ENCODE results near the gene RBM28.

DNA sequence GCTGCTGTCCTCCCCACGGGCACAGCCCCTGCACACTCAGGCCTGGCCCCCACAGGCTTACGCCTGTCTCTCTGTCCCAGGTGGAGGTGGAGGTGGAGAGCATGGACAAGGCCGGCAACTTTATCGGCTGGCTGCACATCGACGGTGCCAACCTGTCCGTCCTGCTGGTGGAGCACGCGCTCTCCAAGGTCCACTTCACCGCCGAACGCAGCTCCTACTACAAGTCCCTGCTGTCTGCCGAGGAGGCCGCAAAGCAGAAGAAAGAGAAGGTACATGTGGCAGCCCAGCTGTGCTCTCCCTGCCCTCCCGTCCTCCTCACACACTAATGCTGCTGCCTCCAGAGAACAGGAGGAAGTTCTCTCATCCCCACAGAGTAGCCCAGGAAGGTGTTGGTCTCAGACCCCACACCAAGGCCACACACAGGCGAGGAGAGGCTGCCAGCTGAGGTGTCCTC, 43.2 kb upstream of the LRRC4 start:
- PRO-cap, 2 experiments = no peak in any of the 2 experiments

DNA sequence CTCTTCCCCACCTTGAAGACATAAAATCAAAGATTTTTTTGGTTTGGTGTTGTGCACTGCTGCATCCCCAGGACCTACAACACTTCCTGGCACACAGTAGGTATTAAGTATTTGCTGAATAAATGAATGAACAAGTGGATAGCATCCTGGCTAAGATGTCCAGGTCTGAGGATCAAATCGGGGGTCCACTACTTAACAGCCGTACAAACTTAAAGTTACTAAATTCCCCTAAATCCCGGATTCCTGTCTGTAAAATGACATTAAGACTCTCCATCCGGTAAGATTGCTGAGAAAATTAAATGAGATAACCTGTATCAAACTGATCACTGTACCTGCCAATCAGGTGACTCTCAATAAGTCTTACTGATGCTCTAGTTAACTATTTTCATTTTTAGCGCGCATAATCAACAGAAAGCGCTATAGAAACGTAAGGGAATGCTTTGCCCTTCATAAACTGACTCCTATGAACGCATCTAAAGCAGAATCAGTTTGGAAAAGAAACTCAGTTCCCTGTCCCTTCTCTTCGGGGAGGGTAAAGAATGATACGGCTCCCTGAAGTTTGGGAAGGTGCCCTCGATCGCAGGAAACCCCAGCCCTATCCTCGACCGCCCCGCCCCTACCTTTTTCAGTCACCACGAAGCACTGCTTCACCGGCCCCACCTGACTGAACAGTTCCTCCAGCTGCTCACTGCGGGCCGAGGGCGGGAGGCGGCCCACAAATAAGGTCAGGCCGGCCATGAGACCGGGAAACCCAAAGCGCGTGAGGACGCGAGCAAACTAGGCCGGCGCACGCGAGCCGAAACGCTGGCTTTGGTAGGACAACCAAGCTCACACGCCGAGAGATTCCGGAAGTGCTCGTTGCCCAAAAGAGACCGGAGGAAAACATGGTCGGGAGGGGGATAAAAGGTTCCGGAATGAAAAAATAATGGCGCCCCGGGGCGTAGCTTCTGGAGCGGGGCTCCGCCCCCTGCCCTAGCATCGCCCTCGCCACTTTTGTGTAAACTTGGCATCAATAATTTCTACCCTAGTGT, at the start of gene RBM28:
Gene RBM28 (minus strand): TSS at position 853 of the 1,031 bp plus-strand sequence.
- PRO-cap, 2 experiments = peak in 2 of 2 experiments; most common plus-strand start position 952 of the sequence (in 1); most common minus-strand start position 842 of the sequence (in 1)

GRCh38 chr7:128381574-128381773, 28.3 kb downstream of the IMPDH1 start:
- PRO-cap, 2 experiments = no peak in any of the 2 experiments

- PRO-cap, 2 experiments = no peak in any of the 2 experiments
Observed at GRCh38 chr7:128431180-128431600, 21.4 kb upstream of the IMPDH1 start.

GRCh38 chr7:128591670-128592536, 80.2 kb upstream of the GARIN1A start:
- PRO-cap, 2 experiments = no peak in any of the 2 experiments

DNA sequence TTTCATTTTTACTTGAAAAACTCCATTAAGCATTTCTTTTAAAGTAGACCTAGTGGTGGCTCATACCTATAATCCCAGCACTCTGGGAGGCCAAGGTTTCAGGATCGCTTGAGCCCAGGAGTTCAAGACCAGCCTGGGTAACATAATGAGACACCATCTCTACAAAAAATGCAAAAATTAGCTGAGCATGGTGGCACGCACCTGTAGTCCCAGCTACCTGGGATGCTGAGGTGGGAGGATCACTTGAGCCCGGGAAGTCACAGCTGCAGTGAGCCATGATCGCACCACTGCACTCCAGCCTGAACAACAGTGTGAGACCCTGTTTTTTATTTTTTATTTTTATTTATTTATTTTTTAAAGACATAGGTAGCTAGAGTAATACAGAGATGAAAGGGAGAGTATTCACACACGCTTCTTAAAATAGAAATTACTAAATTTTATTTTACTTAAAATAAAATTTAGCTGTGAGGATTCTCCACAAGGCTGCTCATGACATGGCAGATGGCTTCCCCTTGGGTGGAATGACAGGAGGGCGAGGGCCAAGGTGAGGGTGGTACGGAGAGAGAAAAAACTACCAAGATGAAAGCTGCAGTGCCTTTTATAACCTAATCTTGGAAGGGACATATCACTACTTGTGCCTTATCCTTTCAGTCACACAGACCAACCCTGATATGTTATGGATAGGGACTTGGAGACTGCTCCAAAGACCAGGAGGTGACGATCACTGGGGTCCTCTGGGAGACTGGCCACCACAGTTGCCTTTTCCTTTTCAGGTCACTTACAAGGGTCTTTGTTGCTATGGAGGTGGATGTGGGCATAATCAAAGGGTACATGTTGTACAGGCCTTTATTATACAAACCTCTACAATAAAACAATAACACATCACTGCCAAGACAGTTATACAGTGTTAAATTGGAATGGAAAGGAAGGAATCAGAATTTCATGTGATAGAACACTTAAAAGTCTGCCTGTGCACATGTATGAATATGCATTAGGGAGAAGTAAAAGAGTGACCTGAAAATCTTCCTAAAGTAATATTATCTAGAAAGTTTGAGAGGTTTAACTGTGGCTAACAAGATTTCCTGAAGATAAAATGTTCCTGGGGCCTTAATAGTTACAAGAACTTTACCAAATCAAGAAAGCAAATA, 12.3 kb upstream of the GARIN1A start:
- PRO-cap, 2 experiments = no peak in any of the 2 experiments

DNA sequence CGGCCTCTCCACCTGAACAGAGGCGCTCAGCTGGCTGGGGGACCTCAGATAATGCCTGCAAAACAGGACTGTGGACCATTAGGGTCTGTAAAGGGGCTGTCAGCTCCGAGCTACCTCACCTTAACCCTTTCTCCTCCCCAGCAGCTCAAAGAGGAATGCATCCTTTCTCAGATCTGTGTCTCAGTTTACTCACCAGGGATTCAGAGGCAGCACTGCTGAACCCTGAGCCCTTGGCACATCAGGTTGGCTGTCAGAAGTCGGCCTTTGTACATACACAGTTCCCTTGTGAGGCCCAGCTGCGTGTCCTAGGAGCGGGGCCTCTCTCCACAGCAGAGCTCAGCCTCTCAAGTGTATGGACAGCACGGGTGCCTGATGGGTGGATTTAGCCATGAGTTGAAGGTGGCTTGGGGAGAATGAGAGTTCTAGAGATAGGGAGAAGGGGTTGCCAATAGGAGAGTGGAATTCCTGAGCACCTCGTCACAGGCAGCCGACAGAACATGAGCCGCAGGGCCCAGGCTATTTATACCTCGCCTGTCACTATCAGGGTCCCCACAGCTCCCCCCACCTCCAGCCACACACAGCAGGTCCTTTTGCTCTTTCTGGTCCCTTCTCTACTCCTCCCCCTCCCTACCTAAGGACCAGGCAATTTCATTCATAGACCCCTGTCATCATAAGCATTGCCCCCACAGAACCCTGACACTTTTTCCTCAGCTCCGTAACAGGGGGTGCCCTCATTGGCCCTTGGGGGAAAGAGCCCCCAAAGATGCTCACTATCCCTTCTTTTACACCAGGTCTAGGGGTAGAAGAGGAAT, 2.1 kb upstream of the FLNC start:
- PRO-cap, 2 experiments = peak in 1 of 2 experiments; most common plus-strand start position 552 of the sequence (in 1); most common minus-strand start position 354 of the sequence (in 1)

DNA sequence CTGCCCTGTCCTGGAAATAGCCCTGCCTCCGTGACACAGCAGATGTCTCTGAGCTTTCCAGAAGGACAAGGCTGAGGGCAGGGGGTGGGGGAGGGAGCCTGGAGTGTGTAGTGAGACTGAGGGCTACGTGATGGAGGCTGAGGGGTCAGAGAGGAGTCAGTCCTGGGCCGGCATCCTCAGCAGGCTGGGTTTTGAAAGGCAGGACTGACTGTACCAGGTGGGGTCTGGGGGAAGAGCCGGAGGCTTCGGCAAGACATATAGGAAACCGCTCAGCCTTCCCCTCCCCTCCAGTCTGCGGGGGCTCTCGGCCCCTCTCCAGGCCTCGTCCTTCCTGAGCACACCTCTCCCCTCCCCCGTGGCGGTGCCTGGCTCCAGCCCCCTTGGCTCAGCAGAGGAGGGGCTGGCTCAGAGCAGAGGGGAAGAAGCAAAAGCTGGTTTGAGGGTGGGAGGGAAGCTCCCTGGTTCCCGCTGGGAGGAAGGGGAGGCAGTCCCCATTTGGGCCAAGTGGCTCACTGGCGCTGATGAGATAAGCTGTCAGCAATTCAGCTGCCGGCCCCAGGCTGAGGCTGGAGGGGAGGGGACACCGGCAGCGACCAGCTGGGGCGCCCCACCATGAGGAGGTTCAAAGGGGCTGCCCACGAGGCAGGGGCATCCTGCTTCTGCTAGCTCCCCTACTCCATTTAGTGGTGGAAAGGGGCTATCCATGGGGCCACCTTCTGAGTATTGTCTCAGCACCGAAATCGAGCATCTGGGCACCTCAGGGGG, 2.2 kb downstream of the FLNC start:
- PRO-cap, 2 experiments = peak in 1 of 2 experiments; most common plus-strand start position 679 of the sequence (in 1); most common minus-strand start position 514 of the sequence (in 1)

- PRO-cap, 2 experiments = peak in 1 of 2 experiments; most common plus-strand start chr7:128833316 (in 1); most common minus-strand start chr7:128833218 (in 1)
Observed at GRCh38 chr7:128833002-128833634, 2.9 kb downstream of the FLNC start.

- PRO-cap, 2 experiments = no peak in any of the 2 experiments
Observed at GRCh38 chr7:128853260-128854045, 9.2 kb upstream of the ATP6V1F start.

DNA sequence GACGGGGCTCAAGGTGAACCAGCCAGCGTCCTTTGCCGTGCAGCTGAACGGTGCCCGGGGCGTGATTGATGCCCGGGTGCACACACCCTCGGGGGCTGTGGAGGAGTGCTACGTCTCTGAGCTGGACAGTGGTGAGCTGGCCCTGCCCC, 6.3 kb upstream of the ATP6V1F start:
- PRO-cap, 2 experiments = no peak in any of the 2 experiments

GRCh38 chr7:128867738-128868184, 1.6 kb downstream of the ATP6V1FNB start:
- PRO-cap, 2 experiments = no peak in any of the 2 experiments

- PRO-cap, 2 experiments = no peak in any of the 2 experiments
Observed at GRCh38 chr7:128874495-128875111, 8.5 kb downstream of the ATP6V1FNB start.

DNA sequence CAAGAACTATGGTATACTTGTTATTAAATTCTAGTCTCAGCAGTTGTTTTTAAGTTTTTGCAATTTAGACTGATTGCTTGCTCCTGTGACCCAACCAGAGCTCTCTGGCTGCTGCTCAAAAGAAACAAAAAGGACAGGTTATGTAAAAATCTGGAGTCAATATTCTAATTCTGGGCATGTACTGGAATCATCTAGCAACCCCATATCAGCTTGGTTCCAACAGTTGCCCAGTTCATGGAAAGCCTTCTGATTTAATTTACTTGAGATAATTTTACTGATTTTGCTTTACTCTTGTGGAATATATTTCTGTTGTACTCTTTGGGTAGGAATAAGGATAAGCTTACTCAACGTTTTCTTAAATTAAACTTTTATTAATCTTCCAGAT, 10.2 kb downstream of the KCP start:
- PRO-cap, 2 experiments = no peak in any of the 2 experiments

- PRO-cap, 2 experiments = no peak in any of the 2 experiments
Observed at GRCh38 chr7:129201297-129201656, 12.8 kb downstream of the SMO start.

DNA sequence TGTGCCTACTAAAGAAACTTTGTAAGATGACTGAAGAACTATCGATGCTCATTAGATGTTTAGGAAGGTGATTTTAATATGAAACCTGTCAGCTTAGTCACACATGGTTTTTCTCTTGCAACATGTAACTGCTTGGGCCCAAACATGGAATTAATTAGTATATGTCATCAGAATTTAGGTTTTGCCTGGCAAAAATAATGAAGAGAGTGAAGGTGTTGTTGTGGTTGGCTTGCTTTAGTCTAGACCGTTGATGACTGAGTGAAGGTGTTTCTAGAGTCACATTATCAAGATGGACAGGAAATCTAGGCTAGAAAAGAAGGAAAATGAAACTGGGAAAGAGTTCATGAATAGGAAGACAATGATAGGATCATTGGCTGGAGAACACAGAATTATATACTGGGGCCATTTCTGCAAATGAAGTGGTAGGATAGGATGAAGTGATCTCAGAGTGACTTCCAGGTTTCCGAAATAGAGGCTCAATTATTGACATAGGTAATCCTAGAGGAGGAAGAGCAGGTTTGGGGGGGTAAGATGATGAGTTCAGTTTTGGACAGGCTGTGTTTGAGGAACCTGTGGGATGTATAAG, 88.8 kb upstream of the STRIP2 start:
- PRO-cap, 2 experiments = no peak in any of the 2 experiments

- PRO-cap, 2 experiments = no peak in any of the 2 experiments
Observed at GRCh38 chr7:129374975-129375450, 59.2 kb upstream of the STRIP2 start.

DNA sequence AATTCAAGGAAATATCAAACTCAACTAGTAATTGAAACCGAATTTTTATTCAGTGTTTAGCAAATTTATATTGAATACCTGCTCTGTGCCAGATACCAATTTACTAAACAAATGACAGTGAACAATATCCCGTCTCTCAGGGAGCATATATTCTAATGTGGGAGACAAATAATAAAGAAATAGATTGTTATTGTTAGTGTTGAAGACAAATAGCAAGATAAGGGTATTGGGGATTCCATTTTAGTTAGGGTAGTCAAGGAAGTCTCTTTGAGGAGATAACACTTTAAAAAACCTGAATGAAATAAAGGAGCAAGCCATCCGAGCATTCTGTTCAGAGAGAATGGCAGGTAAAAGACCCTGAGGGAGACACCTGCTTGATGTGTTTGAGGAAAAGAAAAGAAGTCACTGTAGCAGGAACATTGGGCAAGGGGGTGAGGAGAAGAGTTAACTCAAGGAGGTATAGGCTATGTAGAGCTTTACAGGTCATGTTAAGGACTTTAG, 16.5 kb upstream of the STRIP2 start:
- PRO-cap, 2 experiments = no peak in any of the 2 experiments

GRCh38 chr7:129612721-129613513, 1.4 kb downstream of the NRF1 start:
- PRO-cap, 2 experiments = no peak in any of the 2 experiments

- PRO-cap, 2 experiments = no peak in any of the 2 experiments
Observed at GRCh38 chr7:129775493-129776044, 164.0 kb downstream of the NRF1 start.

Measured in heart right ventricle (tissue), 2 donors.